Left common carotid artery plus branches (tissue), 1 donor: ENCODE data around the gene JPT1.

DNA sequence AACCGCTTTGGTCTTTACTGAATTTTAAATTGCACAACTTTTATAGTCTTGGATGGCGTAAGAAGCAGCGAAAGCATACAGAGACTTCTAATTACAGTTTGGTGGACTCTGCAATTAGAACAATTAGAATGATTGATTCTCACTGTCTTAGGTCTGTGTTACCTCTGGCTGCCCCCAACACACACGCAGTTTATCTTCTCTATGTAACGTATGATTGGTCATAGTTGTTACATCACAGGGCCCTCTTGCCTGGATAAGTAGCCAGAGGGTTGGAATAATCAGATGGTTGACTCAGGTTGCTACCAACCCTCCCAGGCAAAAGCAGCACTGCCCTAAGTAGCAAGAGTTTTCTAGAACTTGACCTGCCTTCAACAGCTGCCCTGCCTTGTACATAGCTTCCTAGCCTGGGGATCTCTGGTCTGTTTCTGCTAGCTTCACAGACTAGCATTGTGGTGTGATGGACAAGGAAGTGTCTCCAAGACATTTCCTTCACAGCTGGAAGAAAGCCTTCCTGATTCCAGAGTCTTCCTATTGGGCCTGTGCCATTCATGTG lies 1.8 kb downstream of the TMEM104 start:
- PRO-cap = no peak

- PRO-cap = no peak
Measured at GRCh38 chr17:74805501-74805952, 29.2 kb downstream of the TMEM104 start.

DNA sequence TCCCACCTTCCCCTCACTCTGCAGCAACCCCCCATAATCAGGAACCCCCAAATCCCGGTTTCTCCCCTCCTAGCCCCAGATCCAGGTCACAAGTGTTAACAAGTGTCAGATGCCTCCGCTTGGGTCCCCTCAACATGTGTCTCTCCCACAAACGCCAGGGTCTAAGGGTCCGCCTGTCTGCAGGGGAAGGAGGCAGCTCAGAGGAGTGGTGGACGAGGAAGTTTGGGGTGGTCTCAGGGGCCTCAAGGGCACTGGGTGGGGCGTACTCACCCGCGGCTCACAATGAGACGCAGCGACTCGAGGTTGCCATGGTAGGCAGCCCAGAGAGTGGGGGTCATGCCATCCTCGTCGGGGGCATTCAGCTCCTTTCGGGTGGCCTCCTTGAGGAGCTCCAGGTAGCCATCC lies 413 bp downstream of the USH1G start:
- PRO-cap = no peak

DNA sequence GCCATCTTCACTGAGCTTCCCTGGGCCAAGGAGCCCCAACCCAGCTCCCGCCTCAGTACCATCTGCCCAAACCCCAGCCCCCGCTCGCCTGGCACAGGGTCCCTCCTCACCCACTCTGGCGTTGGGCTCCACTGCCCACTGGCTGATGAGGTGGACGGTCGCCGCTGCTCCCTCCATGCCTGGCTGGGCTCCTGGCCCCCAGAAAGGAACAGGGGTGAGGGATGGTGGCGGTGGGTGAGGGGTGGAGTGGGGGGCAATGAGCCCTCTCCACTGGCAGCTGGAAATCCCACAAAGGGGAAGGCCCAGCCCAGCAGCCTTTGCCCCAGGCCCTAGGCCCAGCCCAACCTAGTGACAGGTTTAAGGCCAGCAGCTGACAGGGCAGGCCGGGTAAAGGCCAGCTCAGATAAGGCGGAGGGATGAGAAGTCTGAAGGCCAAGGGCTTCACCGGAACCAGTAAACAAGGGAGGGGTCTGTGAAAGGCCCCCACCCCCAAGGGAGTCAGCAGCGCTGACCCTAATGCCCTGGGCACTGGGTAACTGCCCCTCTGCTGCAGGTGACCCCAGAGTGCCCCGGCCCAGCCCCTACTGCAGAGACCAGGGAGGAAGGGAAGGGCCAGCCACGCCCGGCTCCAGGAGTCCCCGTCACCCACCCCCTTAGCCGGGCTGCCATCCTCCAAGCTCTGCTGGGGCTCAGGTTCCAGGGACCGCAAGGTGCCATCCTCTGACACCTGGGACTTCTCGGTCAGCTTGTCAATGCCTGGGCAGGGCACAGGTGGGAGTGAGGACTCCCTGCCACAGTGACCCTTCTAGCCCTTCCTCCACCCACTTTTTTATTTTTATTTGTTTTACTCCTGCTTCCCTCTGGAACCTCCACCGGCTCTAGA lies 17.4 kb downstream of the OTOP3 start:
- PRO-cap = no peak

- PRO-cap = no peak
Measured at GRCh38 chr17:74971359-74971869, 1.1 kb downstream of the HID1 start.

DNA sequence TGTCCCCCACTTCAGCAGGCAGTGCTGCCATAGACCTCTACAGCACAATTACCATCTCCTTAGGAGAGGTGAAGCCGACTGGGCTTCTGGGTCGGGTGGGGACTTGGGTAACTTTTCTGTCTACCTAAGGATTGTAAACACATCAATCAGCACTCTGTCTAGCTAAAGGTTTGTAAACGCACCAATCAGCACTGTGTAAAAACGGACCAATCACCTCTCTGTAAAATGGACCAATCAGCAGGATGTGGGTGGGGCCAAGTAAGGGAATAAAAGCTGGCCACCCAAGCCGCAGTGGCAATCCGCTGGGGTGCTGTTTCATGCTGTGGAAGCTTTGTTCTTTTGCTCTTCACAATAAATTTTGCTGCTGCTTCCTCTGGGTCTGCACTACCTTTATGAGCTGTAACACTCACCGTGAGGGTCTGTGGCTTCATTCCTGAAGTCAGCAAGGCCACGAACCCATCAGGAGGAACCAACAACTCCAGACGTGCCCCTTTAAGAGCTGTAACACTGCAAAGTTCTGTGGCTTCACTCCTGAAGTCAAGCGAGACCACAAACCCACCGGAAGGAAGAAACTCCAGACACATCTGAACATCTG lies 12.7 kb downstream of the MRPL58 start:
- PRO-cap = no peak

DNA sequence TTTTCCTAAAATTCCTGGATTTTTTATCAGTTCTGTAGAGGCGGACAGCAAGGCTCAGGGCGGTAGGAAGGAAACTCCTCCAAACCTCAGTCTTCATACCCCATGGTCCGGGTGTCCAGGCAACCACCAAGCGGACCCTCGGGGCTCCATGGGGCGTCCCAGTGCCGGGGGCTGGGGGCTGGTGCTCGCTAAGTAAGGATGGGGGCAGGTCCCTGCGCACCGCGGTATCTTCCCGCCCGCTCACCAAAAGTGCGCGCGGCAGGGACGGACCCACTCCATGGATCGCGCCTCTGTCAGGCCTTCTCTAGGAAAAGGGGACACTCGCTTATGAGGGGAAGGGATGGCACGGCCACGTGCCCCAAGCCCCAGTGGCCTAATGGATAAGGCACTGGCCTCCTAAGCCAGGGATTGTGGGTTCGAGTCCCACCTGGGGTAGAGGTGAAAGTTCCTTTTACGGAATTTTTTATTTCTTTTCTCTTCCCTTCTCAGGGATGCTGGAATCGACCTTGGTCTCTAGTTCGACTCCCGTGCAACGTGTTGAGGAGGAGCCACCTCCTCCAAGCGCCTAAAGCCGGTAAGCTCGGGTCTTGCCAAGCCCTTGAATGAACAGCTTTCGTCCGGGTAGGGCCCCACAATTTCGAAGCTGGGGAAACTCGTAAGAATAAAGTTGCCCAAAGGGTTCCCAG lies 13.1 kb downstream of the ATP5PD start:
- PRO-cap = no peak

DNA sequence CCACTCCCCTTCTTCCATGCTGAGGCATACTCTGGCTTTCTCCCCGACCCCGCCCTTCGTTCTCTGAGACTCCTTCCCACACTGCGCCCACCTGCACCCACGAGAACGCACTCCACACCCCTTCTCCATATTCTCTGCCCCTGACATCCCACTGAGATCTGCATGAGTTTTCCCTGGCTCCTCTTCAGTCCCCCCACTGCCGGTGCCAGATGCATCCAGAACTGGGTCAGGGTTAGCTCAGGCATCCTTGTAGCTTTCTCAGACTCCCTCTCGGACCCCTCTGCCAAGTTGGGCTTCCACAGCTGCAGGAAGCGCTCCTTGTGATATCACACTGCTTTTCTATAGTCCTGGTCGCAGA lies 709 bp downstream of the KCTD2 start:
- PRO-cap = no peak

GRCh38 chr17:75152542-75153139 lies 1.7 kb downstream of the JPT1 start:
- PRO-cap = no peak

- PRO-cap = unidirectional peak, minus-strand start at chr17:75154512
Measured at GRCh38 chr17:75154026-75155012, at the start of gene JPT1. TSS of gene JPT1 (minus strand) at chr17:75154512.

DNA sequence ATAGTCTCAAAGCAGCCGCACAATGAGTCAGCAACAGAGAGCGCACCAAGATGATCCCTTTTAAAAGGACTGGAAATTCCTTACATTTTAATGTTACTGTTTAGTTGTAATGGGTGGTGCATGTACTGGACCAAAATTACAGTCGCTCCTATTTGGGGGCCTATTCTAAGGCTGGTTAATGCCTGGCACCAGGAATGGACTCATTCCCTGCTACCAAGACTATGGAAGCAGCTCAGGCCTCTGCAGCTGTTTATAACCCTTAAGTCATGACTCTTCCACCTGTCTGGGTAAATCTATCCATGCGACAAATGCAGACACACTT lies 662 bp upstream of the JPT1 start:
- PRO-cap = no peak

DNA sequence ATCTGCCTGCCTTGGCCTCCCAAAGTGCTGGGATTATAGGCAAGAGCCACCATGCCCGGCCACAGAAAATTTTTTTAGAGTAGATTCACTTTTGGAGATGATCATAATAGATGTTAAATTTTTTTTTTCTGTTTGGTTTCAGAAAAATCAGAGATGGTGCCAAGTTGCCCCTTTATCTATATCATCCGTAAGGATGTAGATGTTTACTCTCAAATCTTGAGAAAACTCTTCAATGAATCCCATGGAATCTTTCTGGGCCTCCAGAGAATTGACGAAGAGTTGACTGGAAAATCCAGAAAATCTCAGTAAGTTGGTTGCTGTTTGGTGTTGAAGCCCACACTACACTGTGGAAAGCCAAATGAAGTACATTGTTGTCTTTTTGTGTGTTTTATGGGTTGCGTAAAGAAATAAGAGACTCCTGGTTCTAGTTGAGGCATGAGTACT lies 4.2 kb downstream of the NUP85 start:
- PRO-cap = no peak

DNA sequence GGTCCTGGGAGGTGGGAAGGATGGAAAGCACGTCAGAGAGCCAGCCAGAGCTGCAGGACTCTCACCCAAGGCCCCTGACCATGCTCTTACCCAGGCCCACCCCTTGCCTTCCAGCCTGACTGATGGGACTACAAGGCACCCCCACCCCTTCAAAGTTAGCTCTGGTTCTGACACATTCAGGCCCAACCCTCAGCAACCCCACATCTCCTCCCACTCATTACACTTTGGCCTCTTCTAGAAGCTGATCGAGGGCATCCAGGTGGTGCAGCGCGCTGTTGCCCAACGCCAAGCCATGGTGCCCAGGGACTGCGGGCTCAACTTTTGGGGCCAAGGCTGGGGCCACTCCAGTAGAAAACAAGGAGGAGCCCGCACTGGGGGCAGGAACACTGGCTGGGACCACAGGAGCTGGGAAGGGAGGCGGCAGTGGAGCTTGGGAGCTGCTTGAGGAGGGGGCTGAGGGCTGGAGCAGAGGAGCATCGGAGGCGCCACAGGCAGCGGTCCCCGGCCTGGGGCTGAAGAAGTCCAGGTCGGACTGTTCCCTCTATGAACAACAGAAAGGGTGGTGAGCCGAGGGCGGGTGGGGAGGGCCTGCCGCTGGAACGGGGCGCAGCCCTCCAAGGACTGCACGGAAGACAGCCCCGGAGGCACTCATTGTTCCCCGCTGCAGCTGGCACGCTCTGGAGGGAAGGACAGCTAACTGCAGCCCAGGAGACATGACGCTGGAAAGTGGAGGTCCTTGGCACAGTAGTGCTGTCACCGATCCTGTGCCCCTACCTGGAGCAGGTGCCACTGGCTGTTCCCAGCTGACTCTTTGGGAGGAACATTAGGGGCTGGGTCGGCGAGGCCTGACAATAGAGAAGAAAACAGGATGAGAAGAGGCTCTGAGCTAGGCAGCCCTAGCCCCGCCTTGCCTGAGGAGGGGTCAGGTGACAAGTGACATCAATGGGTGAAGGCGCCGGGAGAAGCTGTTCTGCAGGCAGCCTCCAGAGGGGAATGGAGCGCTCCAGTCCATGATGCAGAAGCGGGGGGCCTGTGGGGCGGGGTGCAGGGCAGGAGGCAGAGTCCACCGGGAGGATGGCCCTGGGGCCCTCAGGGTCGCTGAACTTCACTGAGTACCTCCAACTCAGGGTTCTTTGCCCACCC lies 21.5 kb downstream of the GGA3 start:
- PRO-cap = no peak

GRCh38 chr17:75240711-75241282 lies 20.6 kb downstream of the GGA3 start:
- PRO-cap = no peak

- PRO-cap = no peak
Measured at GRCh38 chr17:75341860-75342879, 52.9 kb upstream of the SLC25A19 start.

GRCh38 chr17:75351765-75352727 lies 53.4 kb downstream of the GRB2 start:
- PRO-cap = no peak

DNA sequence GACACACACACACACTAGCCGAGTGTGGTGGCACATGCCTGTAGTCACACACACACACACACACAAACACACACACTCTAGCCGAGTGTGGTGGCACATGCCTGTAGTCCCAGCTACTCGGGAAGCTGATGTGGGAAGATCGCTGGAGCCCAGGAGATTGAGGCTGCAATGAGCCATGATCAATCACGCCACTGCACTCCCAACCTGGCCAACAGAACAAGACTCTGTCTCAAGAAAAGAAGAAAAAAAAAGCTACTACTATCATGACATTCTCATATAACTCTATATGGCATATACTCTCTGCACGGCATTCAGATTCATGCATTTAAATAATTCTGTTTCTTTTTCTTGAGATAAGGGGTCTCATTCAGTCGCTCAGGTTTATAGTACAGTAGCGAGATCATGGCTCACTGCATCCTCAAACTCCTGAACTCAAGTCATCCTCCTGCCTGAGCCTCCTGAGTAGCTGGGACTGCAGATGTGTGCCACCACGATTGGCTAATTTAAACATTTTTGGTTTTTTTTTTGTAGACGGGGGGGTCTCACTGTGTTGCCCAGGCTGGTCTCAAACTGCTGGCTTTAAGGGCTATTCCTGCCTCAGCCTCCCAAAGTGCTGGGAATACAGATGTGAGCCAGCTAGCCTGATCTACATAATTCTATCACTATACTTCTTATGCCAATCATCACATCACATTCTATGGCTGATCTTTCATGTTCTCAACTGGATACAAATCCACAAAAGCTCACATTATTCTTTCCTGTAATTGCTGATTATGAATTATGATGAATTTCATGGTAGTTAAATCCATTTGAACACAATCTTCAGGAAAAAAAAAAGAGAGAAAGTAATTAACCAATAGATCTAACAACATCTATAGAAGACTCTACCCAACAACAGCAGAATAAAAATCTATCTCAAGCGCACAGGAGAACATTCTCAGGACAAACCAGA lies 30.6 kb downstream of the GRB2 start:
- PRO-cap = no peak

DNA sequence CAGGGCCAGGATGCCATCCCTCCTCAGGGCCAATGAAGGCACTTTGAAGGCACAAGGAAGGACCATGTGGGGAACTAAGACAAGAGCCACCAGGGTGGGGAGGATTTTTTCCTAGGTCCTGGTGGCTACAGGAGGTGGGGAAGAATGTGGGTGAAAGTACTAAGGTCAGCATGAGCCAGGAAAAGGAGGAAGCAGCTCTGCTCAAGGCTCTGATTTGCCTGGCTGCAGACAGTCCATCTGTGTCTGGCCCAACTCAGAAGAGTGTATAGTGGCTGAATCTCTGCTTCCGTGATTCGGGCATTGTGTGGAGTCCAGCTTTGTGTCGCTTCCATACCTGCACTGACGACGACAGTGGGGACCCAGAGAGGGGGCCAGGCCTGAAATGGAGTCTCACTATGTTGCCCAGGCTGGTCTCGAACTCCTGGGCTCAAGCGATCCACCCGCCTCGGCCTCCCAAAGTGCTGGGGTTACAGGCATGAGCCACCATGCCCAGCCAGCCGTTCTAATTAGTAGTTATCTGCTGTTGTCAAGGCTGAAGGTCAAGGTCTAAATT lies 20.7 kb downstream of the TMEM94 start:
- PRO-cap = no peak

DNA sequence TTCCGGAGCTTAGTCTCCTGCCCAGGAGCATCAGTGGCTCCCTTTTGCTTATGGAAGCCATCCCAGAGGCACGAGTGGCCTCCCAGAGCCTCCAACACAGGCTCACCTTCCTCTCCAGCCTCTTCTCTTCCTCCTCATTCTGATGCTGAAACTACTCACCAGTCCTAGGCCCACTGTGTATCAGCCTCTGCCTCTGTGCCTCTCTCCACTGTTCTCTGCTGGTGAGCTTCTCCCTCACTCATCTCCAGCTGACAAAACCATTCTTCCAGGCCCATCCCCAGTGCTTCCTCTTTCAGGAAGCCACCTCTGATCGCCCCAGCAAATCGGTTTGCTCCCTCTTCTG lies 28.2 kb downstream of the CASKIN2 start:
- PRO-cap = no peak

- PRO-cap = no peak
Measured at GRCh38 chr17:75549740-75550236, 24.3 kb downstream of the LLGL2 start.